Pericardium fibroblast (primary cell): ENCODE measurements around a stretch of chr6.

GRCh38 chr6:134174934-134175402 lies 122.5 kb upstream of the SLC2A12 start:
- RAMPAGE, long total RNA: no peak

GRCh38 chr6:134399718-134399955 lies 81.7 kb upstream of the SGK1 start:
- RAMPAGE, long total RNA: no peak

DNA sequence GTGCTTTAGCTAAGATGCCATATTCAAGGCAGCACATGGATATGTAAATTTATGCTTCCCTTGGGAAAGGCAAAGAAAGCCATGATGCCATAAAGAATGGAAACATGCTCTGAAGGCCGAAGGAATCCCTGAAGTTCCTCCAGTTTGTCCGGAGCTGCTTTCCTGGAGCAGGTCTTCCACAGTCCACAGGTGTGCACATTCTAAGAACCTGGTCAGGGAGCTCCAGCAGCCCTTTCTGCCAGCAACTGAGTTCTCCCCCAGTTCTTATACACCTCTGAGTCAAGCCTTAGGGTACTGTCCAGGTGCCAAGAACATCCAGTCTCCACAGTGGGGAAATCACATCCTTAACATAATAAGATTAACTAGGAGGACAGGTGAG lies 303.8 kb upstream of the SGK1 start:
- RAMPAGE, long total RNA: no peak

GRCh38 chr6:134930478-134931005 lies 19.4 kb downstream of the ALDH8A1 start:
- RAMPAGE, long total RNA: no peak

- RAMPAGE, long total RNA: no peak
Observed at GRCh38 chr6:135044649-135045205, 9.9 kb downstream of the HBS1L start.

- RAMPAGE, long total RNA: no peak
Observed at GRCh38 chr6:135722668-135722955, 128.9 kb upstream of the PDE7B start.

DNA sequence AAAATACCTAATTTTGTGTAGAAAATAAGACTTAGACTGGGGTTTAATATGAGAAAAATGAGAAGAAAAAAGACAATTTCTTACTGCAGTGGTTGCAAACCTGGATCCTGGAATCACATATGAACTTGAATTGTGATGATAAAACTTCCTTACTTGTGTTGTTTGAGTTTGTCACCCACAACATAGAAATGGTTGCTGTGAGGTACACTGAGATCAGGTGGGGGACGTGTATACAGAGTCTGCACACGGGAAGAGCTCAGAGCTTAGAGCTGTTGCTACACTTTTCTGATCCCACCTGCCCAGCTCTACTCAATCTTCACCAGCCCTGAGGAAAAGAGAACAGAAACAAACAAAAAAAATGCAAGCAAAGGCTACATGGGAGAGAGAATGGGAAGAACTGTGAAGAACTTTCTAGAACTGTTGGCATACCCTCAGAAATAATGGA lies 133.1 kb downstream of the PDE7B start:
- RAMPAGE, long total RNA: no peak

GRCh38 chr6:136001131-136001616 lies 149.7 kb downstream of the PDE7B start:
- RAMPAGE, long total RNA: no peak

DNA sequence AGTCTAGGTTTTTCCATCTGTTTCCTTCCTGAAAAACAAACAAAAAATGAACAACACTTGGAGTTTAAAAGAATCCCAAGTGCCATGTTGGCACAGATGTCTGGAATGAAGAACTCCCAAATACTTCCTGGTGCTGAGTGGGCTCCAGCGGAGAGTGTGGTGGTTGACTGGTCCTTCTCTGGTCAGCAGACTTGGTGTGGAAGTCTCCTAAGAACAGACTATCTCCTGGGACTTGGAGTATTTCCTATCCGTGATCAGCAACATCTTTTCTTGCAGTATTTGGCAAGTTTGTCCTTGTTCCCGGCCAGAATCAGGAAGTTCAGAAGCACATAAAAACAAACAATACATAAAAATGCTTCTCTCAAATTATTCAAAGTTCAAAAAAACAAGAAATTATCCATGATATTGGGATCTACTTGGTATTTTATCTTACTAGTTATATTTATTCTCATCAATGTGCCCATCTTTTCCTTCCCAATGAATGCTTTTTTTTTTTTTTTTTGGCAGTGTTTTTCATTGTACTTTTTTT lies 154.1 kb downstream of the MTFR2 start:
- RAMPAGE, long total RNA: no peak

DNA sequence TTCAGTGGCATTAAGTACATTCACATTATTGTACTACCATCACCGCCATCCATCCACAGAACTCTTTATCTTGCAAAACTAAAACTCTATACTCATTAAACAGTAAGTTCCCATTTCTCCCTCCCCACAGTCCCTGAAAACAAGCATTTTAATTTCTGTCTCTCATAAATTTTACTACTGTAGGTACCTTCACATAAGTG lies 30.7 kb upstream of the MAP7 start:
- RAMPAGE, long total RNA: no peak

DNA sequence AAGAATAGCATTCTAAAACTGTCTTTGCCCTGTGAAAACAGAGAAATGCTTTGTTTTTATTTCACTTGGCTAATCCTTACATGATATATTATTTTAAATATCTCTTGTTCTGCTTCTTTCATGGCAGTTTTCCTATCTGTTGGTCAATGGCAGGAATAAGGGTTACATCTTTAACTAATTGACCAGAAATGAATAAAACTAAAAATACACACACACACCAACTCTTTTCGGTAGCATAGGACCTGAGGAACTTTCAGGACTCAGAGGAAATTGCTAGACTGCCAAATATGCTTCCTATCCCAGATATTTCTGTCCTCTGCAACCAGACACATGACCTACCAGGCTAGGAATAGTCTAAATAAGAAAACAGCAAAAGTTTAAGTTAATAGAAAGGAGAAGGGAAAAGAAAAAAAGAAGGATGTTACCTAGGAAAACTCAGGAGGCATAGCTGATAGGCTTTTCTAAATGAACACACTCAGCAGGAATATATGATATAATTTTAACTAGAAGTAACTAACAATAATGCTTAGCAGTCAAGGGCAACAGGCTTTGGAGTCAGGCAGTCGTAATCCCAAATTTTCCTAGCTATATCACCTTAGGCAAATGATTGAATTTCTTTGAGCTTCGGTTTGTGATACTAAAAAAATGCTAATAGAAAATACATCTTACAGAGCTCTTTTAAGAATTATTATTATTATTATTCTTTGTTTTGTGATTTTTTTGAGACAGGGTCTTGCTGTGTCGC lies 74.6 kb downstream of the MAP3K5 start:
- RAMPAGE, long total RNA: no peak

- RAMPAGE, long total RNA: no peak
Observed at GRCh38 chr6:137389109-137389590, 105.0 kb downstream of the OLIG3 start.

- RAMPAGE, long total RNA: no peak
Observed at GRCh38 chr6:137490044-137490603, 4.1 kb downstream of the OLIG3 start.

DNA sequence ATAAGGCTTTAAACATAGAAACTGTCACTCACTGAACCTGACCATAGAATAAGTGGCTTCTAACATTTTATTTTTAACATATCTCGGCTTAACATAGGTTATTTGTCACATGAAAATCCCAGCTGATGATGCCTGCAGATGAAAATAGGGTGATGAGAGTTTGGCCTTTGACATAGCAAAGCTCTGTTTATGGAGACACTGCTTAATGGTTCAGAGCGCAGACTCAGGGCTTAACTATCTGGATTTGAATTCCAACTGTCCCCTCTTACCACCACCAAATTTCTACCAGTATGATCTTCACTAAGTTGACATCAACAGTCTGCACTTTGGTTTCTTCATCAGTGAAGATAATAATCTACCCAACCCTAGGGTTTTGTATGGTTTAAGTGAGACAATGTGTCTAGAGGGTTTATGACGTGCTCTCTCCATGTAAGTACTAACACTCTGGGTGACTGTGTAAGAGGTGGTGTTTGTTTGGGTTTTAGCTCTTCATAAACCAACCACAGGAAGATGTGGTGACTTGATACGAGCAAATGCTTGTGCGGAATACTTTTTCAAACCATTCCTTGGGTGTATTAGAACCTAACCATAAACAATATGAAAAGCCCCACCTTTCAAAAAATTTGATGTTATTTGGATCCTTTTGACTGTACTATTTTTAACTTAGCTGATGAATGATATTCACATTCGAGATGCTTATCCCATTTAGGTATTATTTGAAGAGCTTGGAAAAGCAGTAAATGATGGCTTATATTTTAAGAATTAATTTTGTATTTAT lies 151.4 kb upstream of the TNFAIP3 start:
- RAMPAGE, long total RNA: no peak

DNA sequence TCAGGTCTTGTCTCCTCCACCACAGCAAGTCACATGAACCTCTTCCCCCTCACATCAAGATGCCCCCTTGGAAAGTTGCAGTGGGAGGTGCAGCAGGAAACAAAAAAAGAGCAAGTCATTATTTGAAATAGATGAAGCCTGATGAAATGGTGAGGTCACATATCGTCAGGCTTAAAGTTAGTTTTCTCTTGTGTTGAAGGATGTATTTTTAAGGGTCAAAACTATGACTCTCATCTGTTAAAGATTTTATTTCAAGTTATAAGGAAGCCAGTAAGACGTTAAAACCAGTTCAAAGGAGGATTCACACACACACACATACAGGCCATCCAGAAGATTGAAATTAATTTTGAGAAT lies 94.1 kb upstream of the TNFAIP3 start:
- RAMPAGE, long total RNA: no peak

GRCh38 chr6:137800016-137800399 lies 67.1 kb upstream of the TNFAIP3 start:
- RAMPAGE, long total RNA: no peak

GRCh38 chr6:137804272-137805176 lies 62.5 kb upstream of the TNFAIP3 start:
- RAMPAGE, long total RNA: no peak

- RAMPAGE, long total RNA: no peak
Observed at GRCh38 chr6:137933596-137934269, 66.7 kb downstream of the TNFAIP3 start.

DNA sequence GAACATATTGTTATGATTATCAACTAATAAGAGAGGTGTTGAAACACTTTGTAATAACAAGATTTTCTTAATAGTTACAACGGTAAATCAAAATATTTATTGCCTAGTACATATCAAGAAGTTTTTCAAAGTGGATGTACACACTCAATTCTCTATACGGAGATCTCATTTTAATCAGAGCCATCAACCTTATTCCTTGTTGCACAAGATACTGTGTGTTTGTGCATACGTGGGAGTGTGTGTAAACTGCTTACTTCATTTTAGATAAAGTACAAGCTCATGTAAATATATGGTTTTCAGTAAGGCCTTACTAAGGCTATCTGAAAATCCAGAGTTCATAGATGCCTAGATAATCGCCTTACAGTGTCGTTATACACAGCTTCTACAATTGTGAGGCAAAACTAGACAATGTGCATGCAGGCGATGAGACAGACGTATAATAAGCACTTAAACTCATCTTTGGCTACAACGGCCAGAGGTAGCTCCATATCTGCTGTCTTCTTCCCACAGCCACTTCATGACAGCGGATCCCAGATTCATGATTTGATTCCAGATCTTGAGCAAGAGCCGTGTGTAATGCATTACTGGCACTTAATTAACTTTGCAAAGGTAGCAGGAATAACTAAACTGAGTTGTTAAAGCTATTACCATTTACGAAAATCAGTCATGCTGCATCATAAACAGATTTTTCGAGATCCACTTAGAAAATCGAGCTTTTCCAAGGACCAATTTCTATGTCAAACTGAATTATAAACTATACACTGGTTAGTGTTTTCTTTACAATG lies 2.5 kb downstream of the PERP start:
- RAMPAGE, long total RNA: no peak

DNA sequence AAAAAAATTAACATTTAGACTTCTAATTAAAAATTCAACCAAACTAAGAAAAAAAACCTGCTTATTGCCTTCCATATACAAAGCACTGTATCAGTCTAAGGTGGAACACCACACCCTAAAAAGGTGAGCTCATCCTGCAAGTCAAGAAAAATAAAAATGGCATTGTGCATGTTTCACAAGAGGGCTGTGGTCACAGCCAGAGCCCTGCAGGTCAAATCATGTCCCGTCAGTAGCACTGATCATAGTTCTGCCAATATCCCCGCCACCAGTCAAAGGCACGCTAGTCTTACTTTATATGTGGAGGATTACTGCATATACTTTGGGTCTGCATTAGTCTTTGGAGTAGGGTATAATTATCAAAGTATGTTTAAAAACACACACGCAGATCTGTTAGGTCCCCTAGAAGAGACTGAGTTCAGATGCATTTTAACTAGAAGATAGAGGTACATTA lies 1.8 kb downstream of the PERP start:
- RAMPAGE, long total RNA: no peak